Subcutaneous preadipocyte (primary cell): ENCODE data around the genes SERINC1 and FABP7.

- CAGE, long polyA plus RNA = no peak
These were observed 10.8 kb upstream of the PLN start for GRCh38 chr6:118537286-118537706.

GRCh38 chr6:118893273-118893503, 764 bp upstream of the ASF1A start:
- CAGE, long polyA plus RNA = no peak

- CAGE, long polyA plus RNA = no peak
These were observed 43.4 kb downstream of the FAM184A start for GRCh38 chr6:119034716-119035883.

DNA sequence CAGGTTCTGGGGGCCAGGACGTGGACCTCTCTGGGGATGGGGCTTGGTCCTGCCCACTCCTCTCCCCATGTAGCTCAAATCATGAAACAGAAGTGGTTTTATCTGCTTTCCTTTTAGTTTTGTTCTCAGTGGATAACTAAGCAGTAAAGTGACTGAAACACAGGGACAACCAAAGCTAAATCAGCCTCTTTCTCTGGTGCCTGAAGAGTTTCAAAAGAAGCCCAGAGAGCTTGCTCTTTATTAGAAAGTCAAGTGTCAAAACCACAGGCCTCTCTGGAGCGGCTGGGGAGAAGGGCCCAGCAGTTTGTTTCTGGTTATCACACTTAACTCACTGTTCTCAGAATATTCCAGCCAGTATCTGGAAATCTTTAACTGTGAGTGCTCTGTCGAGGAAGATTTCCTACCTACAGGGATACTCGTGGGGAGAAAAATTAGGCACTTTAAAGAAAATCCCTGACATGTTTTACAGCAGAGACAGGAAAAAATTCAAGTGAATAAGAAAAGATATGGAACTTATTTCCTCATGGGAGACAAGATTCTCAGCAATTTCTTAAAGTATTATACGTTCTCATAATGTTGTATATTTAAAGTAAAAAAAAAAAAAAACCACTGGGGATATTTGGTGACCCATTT, 60.7 kb upstream of the FAM184A start:
- CAGE, long polyA plus RNA = no peak

DNA sequence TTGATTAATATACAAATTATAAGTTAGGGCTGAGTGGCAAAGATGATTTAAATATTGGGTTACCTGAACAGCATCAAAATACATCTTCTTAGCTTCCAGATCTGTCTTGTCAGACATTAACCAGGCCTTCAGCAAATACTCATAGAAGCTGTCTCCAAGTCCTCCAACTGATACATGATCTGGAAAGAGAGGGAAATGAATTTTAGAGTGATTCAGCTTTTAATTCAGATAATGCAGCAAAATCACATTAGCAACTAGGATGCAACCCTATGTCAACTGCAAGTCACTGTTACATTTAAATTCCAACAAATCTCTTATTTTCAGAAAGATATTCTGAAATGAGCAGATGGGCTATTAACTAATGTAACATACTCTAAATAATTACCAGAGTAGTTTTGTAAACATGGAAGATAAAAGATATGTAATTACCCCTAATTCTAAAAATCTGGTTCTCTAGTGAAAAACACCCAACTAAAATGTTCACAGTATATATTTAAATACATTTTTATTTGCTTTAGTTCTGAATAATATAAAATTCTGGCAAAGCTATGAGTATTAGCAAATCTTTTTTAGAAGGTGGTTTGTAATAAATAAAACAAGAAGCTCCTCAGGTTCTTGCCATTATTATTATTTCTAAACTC, 115.4 kb upstream of the FAM184A start:
- CAGE, long polyA plus RNA = no peak

- CAGE, long polyA plus RNA = no peak
These were observed 108.3 kb downstream of the MAN1A1 start for GRCh38 chr6:119241154-119241667.

- CAGE, long polyA plus RNA = no peak
These were observed 101.4 kb downstream of the MAN1A1 start for GRCh38 chr6:119248039-119248585.

DNA sequence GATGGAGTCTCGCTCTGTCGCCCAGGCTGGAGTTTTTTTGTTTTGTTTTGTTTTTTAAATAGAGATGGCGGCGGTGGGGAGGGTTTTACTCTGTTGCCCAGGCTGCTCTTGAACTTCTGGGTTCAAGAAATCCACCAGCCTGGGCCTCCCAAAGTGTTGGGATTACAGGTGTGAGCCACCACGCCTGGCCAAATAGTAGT, 51.9 kb downstream of the MAN1A1 start:
- CAGE, long polyA plus RNA = no peak

GRCh38 chr6:119334740-119335443, 14.7 kb downstream of the MAN1A1 start:
- CAGE, long polyA plus RNA = no peak

DNA sequence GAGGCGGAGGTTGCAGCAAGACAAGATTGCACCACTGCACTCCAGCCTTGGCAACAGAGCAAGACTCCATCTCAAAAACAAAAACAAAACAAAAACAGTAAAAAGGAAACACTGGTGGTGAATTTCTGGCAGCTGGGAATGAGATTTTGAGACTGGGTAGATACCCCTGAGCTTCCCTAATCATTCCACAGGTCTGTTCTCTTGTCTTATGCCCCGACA, 9.6 kb downstream of the MAN1A1 start:
- CAGE, long polyA plus RNA = no peak

GRCh38 chr6:119347965-119348026, 1.8 kb downstream of the MAN1A1 start:
- CAGE, long polyA plus RNA = no peak

DNA sequence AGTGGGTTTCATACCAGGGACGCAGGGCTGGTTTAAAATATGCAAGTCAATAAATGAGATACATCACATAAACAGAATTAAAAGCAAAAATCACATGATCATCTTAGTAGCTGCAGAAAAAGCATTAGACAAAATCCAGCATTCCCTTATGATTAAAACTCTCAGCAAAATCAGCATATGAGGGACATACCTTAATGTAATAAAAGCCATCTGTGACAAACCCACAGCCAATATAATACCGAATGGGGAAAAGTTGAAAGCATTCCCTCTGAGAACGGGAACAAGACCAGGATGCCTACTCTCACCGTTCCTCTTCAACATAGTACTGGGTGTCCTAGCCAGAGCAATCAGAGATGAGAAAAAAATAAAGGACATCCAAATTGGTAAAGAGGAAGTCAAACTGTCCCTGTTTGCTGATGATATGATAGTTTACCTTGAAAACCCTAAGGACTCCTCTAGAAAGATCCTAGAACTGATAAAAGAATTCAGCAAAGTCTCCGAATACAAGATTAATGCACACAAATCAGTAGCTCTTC, 141.5 kb upstream of the MAN1A1 start:
- CAGE, long polyA plus RNA = no peak

DNA sequence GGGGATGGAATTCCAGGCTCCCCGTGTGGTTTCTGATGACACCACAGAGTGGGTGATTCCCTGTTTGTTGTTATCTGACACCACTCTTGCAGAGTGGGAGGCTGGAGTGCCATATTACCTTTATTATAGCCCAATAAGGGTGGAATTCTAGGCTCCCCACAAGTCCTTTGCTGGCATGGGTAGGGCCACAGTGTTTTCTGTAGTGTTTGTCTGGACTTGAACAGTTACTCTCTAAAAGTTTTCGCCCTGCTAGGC, 264.7 kb upstream of the MAN1A1 start:
- CAGE, long polyA plus RNA = no peak

GRCh38 chr6:121436027-121436925, 830 bp downstream of the GJA1 start:
- CAGE, long polyA plus RNA = no peak

DNA sequence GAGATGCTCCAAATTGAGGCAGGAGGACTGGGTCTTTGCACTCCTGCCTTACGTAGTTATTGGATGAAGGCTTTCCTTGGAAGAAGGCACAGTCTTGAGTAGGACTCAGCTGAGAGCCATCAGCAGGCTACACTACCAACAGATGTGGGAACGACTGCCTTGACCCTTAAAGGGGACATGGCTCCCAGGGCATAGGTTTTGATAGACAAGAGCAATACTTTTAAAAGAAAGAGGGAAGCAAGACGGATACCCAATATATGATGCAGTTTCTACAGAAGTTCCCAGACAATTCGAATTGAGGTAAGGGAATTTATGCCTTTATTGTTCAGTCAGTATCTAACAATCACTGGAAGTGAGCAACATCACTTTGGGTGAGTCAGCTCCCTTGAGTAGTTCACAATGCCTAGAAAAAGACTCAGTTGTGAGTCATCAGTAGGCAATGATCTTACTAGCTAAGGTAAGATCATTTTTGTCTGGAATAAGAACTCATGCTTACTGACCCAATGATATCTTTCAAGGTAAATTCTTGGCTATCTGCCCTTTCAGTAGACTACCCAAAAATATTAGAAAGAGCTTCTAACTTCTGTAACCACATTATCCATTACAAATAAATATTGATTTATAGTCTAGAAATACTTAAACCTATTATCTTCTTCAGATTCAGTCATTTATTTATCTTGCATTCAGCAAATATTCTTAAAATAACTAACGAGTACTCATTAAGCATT, 390.9 kb downstream of the GJA1 start:
- CAGE, long polyA plus RNA = no peak

- CAGE, long polyA plus RNA = no peak
These were observed 252.2 kb upstream of the HSF2 start for GRCh38 chr6:122147192-122147747.

GRCh38 chr6:122470959-122472160, at the start of gene SERINC1:
Gene SERINC1, minus strand, starts transcription at chr6:122471807.
- CAGE, long polyA plus RNA = no peak

DNA sequence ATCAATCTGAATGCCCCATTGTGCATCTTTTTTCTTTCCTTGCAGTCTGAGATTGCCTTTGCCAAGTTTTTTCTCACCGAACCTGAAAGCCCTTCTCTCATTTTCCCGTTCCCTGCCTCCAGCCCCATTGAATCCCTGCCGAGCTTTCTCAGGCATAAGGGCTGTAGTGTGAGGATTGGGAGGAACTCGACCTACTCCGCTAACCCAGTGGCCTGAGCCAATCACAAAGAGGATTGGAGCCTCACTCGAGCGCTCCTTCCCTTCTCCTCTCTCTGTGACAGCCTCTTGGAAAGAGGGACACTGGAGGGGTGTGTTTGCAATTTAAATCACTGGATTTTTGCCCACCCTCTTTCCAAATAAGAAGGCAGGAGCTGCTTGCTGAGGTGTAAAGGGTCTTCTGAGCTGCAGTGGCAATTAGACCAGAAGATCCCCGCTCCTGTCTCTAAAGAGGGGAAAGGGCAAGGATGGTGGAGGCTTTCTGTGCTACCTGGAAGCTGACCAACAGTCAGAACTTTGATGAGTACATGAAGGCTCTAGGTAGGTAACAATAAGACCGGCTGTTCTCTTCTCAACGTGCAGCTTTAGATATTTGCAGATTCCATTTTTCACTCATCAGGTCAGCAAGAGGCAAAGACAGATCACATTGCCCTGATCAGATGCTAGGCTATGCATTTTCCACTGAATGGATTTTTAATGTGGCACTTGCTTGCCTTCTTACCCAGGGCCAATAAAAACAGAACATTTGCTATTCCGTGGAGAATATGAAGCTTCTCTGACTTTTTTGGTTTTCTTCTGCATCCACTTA, at the start of gene FABP7:
Gene FABP7, plus strand, starts transcription at position 386 of the 805 bp plus-strand sequence.
- CAGE, long polyA plus RNA = no peak

GRCh38 chr6:122790762-122791465, 1.9 kb downstream of the SMPDL3A start:
- CAGE, long polyA plus RNA = no peak

DNA sequence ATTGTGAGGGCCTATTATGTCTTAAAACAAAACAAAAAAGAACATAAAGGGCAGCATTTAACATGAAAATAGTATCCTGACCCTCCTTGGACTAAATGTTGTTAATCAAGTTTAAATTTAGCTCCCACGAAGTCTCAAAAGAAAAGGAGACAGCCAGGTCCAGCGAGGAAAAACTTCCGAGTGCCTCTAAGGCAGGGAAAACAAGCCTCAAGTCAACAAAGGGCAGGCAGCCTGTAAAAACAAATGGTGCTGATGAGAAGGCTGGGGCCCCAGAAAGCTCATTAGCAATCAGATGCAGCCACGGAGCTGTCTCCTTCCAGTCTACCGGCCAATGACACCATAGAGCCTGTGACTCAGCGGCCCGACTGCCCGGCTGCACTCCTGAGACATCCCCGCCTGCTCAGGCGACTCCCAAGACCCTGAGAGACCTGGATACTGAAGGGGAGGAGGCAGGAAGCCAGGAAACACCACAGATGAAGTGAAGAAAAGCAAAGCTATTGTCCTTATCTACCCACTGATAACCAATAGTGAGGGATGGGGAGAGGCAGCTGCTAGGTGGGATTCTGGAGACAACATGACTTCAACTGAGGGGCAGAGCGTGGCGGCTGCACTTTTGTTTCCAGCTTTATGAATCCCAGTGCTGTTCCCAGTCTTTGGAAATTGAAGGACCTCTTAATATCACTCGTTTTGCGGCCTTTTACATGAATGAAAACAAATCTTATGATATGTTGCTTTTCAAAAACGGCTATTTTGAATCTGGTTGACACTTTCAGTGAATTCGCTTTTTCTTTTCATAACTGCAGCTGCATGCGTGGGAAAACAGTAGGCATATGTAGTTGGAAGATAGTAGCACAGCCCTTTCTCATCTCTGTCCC, 120.2 kb upstream of the HDDC2 start:
- CAGE, long polyA plus RNA = no peak